Measurements from ENCODE around the genes GTPBP6, XG and GYG2.

- PRO-cap: no peak
These were observed 262.2 kb upstream of the PLCXD1 start for GRCh38 chrX:19099-19298.

- PRO-cap: no peak
These were observed 54.7 kb upstream of the PLCXD1 start for GRCh38 chrX:226346-227044.

DNA sequence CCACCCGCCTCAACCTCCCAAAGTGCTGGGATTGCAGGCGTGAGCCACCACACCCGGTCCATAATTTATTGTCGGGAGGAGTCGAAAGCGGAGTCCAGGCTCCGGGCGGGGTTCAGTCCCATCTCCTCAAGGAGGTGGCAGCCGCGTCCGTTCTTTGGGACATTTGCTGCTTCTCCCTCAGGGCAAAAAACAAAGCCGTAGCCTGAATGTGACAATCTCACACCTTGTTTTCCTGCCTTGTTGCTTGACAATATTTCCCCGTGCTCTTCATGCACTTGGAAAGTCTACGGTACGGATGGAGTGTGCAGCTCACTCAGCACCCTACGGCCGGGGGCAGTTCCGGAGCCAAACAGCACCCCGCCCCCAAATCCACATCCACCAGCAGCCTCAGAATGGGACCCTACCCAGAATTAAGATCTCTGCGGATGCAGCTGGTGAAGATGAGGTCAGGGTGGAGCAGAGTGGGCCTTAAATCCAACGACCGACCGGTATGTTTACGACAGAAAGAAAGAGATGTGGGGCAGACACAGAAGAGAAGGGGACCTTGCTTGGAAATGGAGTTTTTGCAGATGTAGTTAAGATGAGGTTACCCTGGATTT, 9.5 kb downstream of the GTPBP6 start:
- PRO-cap: no peak

DNA sequence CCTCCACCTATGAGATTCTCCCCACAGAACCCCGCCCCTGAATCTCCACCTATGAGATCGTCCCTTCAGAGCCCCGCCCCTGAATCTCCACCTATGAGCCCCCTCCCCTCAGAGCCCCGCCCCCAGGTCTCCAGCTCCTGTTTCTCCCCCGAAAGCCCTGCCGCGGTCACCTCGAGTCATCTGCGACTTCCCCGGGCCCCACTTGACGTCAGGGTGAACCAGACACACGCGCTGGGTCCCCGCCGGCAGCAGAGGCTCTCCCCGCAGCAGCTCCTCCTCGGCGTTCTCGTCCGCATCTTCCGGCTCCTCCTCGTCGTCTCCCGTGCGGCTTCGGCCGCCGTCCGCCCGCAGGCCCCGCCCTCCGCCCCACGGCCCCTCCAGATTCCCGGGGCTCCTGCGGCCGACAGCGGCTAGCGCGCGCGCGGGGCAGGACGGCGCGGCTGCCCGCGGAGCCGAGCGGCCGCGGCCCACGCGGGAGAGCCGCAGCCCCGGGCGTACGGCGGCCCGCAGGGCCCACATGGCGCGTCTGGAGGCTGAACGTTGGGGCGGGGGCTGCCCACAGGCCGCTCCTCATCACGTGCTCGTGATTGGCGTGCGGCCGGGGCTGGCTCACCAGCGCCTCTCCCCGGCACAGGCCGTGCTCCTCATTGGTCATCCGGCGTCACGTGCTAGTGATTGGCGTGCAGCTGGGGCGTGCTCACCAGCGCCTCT, at the start of gene GTPBP6:
Gene GTPBP6, minus strand, starts transcription at position 528 of the 711 bp plus-strand sequence.
- PRO-cap: bidirectional peak, plus-strand start at position 125 of the sequence, minus-strand start outside the sequence; unidirectional peak, minus-strand start at position 285 of the sequence; bidirectional peak, plus-strand start outside the sequence, minus-strand start at position 528 of the sequence

DNA sequence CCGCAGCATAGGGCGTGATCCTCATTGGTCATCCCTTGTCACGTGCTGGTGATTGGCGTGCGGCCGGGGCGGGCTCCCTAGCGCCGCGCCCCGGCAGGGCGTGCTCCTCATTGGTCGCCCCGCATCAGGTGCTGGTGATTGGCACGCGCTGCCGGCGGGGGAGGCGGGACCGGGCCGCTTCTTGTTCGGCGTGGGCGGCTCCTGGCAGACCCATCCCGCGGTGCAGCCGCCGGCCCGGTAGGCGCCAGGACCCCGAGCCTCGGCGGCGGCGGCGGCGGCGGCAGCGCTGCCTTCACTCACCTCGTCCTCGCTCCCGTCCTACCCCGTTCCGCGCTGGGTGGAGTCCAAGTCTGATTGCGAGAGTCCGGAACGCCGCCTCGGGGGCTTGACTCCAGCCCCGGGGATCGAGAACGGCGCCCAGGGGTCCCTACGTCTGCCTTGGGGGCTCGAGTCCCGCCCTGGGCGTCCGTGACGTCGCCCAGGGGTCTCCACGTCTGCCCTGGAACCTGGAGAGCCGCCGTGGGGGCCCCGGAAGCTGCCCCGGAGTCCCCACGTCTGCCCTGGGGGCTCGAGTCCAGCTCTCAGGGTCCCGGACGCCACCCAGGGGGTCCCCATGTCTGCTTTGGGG, 498 bp upstream of the GTPBP6 start:
- PRO-cap: bidirectional peak, plus-strand start at position 213 of the sequence, minus-strand start outside the sequence

GRCh38 chrX:341128-341745, 22.6 kb upstream of the GTPBP6 start:
- PRO-cap: no peak

GRCh38 chrX:370077-371229, 16.3 kb downstream of the PPP2R3B start:
- PRO-cap: no peak

DNA sequence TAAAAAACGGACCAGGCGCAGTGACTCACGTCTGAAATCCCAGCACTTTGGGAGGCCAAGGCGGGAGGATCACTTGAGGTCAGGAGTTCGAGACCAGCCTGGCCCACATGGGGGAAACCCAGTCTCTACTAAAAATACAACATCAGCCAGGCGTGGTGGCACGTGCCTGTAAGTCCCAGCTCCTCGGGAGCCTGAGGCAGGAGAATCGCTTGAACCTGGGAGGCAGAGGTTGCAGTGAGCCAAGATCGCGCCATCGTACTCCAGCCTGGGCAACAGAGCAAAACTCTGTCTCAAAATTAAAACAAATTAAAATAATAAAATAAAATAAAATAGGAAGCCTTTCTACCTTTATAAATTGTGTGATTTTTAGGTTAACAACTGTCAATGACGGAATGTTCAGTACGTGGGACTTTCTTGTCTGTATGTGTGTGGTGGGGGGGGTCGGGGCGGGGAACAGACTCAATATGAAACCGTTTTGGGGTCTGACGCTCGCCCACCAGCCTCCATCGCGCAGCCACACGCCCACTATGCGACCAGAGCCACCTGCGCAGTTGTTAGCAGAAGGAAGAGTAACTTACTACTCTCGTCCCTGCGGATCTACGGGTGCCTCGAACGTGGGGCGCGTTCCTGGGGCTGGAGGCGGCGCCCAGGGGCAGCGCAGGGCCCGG, 783 bp downstream of the PPP2R3B start:
- PRO-cap: no peak

DNA sequence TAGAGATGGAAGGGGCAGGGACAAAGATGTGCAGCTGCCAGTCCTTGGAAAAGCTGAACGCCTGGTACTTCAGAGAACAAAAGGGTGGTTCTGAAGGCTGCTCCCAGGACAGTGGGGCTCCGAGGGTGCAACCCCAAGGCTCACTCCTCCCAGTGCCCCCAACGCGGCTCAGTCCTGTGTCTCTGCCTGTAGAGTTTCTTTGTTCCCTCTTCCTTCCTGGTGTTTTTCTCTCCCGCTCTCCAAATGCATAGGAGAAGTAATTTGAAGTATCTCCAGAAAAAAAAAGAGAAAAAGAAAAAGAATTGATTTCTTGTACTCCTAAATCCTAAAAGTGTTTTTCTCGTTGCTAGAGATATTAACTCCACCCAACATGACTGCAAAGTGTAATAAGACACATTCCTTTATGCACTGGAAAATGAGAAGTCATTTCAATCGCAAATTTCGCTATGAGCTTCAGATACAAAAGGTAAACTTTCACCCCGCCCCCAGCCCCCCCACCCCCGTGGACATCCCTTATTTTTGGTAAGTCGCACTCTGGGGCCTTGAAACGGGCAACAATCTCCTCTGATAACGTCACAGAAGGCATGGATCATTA, 19.4 kb downstream of the IL3RA start:
- PRO-cap: no peak

DNA sequence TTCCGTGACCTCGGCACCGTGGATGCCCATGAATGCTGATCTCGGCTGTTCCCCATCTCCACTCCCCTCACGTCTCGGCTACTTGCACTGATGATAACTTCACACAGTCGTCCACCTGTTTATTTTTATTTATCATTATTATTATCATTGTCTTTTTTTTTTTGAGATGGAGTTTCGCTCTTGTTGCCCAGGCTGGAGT, 23.3 kb upstream of the SLC25A6 start:
- PRO-cap: no peak

DNA sequence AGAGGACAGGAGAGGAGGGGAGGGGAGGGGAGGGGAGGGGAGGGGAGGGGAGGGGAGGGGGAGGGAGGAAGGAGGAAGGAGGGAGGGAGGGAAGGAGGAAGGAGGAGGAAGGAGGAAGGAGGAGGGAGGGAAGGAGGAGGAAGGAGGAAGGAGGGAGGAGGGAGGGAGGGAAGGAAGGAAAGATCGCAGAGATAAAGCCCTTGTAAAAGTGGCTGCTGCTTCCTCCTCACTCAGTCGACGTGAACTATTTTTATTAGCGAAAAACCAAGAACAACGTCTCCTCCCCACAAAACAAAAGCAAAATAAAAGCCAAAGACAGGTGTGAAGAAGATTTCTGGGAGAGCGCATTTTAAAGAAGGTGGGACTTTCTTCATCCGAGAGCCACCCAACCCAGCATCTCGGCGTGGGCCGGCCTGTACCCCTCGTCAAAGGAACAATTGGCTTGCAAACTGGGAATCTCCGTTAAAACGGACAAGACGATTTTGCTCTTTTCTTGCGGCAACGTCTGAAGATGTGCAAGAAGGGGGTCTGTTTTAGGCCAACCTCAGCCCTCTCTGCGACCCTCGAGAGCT, 40.7 kb upstream of the ASMTL start:
- PRO-cap: no peak

GRCh38 chrX:1605701-1606122, 9.1 kb upstream of the ASMT start:
- PRO-cap: no peak

DNA sequence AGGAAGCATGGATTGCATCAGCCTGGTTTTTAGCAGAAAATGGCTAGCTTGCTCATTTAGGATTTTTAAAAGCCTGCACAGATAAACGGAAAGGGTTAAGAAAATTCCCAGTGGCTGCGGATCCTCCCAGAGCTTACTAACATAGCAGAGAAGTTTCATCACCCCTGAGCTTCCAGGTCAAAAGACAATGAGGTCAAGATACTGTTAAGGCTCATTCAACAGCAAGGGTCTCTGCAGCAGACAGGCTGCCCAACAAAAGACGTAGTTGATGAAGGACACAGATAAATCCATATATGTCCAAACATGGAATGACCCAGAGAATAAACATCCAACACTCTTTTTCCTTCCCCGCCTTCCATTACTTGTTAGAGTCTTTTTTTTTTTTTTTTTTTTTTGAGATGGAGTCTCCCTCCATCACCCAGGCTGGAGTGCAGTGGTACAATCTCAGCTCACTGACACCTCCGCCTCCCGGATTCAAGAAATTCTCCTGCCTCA, 220.3 kb downstream of the ASMT start:
- PRO-cap: no peak

DNA sequence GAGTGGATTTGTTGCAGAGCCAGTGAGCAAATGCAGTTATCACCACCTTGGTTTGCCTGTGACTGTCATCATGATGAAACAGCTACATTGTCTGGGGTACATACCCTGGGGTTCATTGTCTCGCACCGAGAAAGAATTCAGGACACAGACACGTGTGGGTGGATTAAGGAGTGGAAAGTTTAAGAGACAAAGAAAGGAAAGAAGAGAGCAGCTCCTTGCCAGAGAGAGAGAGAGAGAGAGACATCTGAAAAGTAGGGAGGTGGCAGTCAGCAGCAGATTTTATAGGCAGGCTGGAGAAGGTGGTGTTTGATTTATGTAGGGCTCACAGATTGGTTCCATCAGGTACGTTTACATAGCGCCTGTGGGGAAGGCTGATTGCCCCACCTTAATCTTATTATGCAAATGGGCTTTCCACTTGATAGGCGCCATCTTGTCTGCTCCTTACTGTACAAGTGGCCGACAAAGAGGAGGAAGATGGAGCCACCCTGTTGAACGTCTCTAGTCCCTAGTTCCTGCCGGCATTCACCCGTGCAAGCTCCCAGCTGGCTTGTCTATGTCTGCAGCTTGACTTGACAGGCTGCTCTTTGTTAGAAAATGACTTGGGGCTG, 49.0 kb upstream of the DHRSX start:
- PRO-cap: no peak

GRCh38 chrX:2610829-2611082, 80.3 kb upstream of the CD99 start:
- PRO-cap: unidirectional peak, minus-strand start at chrX:2610965

GRCh38 chrX:2689960-2690825, 902 bp upstream of the CD99 start:
- PRO-cap: no peak

- PRO-cap: no peak
These were observed 16.4 kb downstream of the CD99 start for GRCh38 chrX:2707276-2708130.

DNA sequence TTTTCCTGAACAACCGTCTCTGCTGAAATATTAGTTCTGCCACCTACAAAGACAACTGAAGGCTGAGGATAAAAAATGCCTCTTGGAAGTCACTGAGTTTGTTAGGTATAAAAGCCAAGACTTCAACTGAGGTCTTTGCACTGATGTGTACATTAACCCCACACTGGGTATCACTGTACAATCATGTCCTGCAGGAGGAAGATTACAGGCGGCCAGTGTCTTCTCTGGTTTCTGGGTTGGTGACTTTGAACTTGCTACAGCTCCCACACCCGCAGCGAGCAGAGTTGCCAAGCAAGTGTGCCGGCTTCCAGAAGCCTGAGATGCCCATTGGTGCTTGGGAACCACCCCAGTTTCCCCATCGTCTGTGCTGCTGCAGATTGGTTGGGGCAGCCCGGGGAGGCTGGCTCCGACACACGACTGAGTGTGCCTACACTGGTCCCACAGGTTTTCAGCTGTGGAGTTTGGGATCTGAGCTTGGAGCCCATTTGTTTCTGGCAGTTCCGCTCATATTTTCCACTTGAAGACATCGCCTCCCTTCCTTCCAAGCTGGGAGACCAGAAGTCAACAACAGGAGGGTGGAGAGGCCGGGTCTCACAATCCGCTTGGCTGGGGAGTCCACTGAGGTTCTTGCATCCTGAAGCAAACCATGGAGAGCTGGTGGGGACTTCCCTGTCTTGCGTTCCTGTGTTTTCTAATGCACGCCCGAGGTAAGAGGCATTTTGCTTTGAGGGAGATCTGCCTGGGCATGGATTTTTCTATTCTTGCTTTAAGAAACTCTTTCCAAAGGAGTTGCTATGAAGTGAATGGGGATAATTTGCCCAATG, at the start of gene XG:
Gene XG, plus strand, starts transcription at position 412 of the 824 bp plus-strand sequence.
- PRO-cap: no peak

- PRO-cap: no peak
These were observed at the start of gene GYG2 for GRCh38 chrX:2828548-2829462. Gene GYG2 (plus strand): TSS chrX:2828930.

DNA sequence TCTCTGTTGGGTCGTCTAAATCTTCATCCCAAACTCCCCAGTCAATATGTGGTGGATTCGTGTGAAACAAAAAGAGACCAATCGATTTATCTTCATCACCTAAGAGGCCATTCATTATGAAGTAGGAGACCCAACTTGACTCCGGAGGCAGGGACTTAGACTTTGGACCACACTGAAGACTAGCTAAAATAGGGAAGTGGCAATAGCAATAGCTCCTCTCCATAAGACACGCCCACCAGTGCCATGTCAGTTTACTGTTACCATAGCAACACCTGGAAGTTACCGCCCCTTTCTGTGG, 163.4 kb downstream of the PRKX start:
- PRO-cap: no peak

Measured in trachea (tissue), 1 donor.